Umbilical cord (tissue), 2 donors: ENCODE measurements around the gene AFAP1.

DNA sequence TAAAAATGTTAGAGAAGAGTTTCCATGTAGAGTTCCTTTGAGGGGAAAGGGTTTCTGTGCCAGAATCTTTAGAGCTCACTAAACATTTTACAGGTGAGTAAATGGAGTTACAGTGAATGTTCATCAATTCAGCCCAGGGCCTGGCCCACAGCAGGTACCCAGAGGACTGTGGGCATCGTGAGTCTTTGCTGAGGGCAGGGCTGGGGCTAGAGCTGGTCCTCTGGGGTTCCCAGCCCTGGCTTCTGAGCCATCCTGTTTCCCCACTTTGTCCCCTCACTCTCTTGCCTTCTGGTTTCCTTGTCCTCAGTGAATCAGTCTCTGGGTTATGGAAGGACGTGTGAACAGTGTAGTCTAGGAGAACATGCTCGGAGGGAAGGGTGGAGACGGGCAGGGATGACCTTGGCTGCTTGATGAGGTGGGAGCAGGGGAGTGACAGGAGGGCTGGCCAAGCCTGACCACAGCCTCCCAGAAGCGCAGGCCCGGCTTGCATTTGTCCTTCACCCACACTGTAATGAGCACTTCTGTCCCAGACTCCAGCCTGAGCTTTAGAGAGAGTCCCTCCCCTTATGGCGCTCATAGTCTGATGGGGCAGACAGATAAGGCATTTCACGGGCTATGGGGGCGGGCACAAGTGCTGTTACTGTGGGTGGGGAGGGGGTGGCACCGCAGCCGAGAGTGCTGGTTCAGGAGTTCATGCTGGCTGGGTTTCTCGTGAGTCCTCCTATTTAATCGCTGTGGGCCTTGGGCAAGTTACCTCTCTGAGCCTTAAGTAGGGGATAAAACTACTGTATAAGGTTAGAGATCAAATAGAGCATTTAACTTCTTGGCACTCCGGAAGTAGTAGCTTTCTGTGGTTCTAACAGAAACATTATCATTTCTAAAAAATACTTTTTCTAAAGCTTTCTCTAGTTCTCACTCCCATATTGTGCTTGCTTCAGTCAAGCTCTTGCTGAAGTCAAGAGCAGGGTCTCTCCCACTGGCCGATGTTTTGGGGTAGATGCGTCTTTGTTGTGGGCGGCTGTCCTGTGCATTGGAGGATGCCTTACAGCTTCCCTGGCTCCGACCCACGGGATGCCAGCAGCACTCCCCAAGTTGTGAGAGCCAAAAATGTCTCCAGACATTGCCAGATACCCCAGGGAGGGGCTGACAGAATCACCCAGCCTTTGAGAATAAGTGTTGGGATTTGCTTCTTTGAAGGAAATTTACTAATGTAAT lies 17.4 kb downstream of the TBC1D14 start:
- RAMPAGE, long total RNA, result no peak

DNA sequence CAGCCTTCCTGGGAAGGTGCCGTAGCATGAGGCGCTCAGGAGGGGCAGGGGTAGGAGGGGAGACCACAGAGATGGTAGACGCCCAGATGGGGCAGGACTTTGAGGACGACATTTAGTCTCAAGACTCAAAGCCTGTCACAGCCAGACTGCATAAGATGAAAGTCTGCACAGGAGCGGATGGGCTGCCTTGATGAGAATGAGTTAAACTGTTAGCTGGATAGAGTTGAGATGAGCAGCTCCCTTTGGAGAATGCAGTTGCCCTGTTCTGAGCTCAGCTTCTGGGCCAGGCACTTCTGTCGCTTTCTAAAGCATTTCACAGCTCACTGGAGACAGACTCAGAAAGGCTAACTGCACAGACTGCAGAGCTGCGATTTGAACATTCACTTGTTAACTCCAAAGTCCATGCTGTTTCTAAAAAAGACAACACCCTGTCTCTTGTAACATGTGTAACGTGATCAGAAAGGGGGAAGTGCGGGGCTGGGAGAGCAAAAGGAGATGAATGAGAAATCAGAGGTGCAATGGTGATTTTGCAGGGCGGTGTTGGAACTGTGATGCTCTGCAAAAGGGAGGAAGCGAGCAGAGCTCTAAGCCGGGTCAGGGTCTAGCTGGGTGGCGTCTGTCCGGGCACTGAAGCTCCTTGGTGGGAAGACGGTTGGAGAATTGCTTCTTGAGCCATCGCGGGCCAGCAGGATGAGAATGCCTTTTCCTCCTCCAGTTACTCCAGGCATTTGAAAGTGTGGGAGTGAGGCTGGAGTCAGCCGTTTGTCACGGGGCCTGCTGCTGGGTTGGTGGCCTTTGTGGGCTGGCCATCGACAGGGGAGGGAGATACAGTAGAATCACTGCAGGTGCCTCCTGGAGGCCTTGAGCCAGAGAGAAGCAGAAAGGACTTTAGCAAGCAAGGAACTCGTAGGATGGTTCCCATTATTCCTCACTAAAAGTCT lies 20.2 kb downstream of the TBC1D14 start:
- RAMPAGE, long total RNA, result no peak

GRCh38 chr4:6987401-6987964 lies 55.3 kb downstream of the CCDC96 start:
- RAMPAGE, long total RNA, result no peak

- RAMPAGE, long total RNA, result no peak
These were observed 50.9 kb downstream of the CCDC96 start for GRCh38 chr4:6991635-6992577.

DNA sequence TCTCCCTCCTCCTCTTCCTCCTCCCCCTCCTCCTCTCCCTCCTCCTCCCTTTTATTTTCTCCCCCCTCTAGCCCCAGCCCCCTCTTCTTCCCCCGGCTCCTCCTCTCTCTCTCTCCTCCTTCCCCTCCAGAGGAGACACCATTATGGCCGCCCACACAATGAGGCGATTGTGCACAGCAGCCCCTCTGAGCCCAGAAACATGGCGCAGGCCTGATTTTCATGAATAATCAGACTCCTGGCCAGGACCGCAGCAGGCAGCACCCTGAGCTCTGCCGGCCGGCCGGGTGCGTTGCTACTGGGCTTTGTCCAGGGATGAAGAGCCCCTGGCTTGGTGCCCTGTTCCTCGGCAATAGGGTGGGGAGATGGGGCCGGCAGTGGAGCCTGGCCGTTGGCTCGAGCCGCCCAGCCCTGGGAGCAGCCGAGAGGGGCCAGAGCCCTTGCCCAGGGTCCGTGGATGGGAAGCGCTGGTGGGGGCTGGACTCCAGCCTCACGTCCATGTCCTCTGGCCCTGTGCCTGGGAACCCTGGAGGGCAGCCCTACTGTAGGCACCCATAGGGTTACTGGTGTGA lies 102.9 kb downstream of the SORCS2 start:
- RAMPAGE, long total RNA, result no peak

DNA sequence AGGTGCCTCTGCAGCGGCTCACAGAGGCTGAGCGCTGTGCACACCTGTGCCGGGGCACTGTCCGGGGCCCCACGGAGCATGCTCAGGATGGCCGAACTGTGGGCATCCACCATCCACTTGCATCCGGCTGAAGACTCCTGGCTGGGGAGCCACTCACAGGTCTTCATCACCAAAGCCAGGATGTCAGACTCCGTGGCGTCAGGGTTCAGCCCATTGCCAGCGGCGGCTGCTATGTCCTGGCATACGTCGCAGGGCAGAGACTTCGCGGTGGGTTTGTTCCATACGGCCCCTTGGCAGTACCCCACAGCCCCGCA lies 333 bp downstream of the PSAPL1 start:
- RAMPAGE, long total RNA, result no peak

- RAMPAGE, long total RNA, result no peak
These were observed 55.3 kb upstream of the PSAPL1 start for GRCh38 chr4:7490070-7490360.

GRCh38 chr4:7753701-7754174 lies 185.9 kb downstream of the AFAP1 start:
- RAMPAGE, long total RNA, result no peak

GRCh38 chr4:7774539-7775250 lies 165.0 kb downstream of the AFAP1 start:
- RAMPAGE, long total RNA, result no peak

DNA sequence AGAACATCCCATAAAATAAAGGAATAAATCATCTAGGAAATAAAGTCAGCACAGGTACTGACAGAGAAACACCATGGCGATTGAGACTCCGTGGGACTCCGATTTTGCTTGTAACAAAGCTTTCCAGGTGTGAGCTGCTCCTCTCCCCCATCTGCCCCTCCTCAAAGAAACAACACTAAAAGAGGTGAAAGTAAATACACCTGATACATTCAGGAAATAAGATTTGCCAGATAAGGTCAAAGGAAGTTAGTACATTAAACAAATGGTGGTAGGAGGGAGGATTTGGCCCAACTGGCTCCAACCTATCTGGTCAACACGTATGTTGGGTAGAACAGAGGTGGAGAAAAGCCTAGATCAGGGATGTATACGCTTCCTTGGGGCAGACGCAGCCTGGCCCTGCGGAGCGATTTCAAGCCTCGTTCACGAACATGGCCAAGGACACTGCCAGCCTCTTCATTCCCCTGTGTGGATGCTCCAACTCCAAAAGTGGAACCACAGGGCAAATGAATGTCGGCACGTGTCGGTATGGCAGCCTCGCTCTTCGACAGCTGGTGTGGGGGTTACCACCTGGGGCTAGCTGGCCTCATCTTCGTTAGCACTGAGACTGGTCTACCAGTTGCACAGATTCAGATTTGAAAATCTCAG lies 162.5 kb downstream of the AFAP1 start:
- RAMPAGE, long total RNA, result no peak

GRCh38 chr4:7805958-7806621 lies 133.6 kb downstream of the AFAP1 start:
- RAMPAGE, long total RNA, result no peak

DNA sequence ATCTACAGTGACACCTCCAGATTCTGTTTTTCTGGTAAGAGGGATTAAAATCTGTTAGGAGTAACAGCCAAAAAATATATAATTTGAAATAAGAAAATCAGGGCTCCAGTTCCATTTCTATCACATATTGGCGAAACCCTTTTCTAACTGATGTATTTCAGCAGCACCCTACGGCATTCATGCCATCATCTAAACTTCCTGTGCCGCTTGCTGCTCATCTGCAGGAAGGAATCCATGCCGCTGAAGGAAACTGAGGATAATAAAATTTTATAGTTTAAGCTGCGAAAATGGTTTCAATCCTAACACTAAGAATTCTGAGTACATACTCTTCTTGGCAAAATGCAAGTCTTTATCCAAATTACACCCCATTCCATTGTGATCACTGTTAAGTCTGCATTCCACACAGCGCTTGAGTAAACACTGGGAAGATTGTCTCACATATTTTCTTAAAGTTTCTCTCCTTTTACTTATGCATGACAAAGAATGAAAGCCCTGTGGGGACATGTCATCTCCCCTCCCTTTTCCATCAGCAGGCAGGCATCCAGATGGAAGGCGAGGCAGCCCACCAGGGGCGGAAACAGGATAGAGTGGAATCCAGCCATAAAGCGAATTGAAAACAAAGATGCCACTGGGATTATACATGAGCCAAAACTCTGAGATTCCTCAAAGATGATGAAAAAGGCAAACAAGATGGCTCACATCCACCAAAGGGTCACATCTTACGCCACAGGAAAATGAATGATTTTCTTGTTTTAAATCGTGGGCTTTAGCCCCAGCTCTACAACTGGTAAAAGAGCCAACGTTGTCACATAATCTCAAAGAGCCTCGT lies 78.3 kb downstream of the AFAP1 start:
- RAMPAGE, long total RNA, result no peak

- RAMPAGE, long total RNA, result no peak
These were observed 896 bp downstream of the AFAP1 start for GRCh38 chr4:7938447-7939482.

- RAMPAGE, long total RNA, result no peak
These were observed at the start of gene AFAP1 for GRCh38 chr4:7939483-7940299. TSS of gene AFAP1 (minus strand) at chr4:7939861.

- RAMPAGE, long total RNA, result no peak
These were observed 28.3 kb upstream of the AFAP1 start for GRCh38 chr4:7967916-7968397.

GRCh38 chr4:8010235-8011154 lies 70.8 kb upstream of the AFAP1 start:
- RAMPAGE, long total RNA, result no peak

DNA sequence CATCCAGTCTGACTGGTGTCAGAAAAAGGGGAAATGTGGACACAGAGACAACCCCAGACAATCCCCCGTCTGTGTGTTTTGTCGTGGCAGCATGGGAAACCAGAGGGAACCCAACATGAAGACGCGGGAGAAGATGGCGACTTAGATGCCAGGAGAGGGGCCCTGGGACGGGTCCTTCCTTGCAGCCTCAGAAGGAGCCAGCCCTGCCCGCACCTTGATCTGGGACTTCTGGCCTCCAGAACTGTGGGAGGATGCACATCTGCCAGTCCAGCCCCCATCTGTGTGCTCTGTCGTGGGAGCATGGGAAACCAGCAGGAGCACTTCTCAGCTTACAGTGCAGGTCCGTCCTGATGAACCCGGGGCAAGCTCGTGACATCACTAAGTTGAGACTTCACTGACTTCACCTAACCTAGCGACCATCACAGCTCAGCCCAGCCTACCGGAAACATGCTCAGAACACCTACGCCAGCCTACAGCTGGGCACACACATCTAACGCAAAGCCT lies 38.2 kb downstream of the ABLIM2 start:
- RAMPAGE, long total RNA, result no peak

- RAMPAGE, long total RNA, result no peak
These were observed 15.2 kb downstream of the ABLIM2 start for GRCh38 chr4:8143469-8143849.

- RAMPAGE, long total RNA, result no peak
These were observed 10.2 kb upstream of the SH3TC1 start for GRCh38 chr4:8188630-8189610.

DNA sequence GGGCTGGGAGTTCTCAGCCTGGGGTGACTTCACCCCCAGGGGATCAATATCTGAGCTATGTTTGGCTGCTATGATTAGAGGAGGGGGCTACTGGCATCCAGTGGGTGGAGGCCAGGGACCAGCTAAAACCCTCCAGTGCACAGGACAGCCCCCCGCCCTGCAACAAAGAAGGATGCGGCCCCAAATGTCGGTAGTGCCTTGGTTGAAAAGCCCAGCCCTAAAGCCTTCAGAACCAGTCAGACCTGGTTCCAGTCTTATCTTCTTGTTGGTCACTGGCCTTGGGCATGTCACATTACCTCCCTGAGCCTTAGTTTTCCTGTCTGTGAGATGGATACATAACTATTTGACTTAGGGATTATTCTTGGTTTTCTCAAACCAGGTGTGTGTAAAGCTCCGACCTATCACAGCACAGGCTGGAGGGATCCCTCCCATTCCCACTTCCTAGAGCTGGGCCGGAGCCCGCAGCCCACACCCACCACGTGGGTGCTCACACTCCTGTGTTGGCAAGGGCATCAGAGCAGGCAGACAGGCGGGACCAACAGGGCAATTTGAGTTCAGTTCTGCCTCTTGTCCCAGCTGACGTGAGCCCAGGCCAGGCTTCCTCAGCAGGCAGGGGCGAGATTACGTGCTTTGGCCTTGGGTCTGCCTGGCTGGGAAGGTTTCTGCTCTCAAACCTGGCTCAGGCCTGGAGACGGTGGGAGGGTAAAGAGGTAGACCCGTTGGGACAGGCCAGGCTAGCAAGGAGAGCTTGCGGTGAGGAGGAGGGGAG lies 952 bp upstream of the SH3TC1 start:
- RAMPAGE, long total RNA, result no peak